Mammary microvascular endothelial cell (primary cell): ENCODE data around the gene RPS13.

GRCh38 chr11:14336762-14337764, 21.9 kb downstream of the RRAS2 start:
- RAMPAGE, long total RNA = start-site peak on the minus strand at chr11:14337081-14337326, 50 and 40 reads in 2 replicates

DNA sequence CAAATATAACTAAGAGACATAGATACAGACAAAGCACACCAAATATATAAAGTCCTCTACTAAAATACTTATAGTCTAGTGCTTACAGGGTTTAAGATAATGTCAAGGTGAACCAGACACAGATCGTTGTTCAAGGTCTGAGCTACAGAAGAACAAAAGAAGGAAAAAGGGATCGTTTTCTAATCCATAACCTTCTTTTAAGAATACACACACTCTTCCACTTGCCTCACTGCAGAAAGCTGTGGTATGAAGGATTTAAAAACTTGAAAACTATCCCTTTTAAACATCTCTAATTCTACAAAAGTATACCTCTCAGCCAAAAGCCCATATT, 13.6 kb downstream of the RRAS2 start:
- RAMPAGE, long total RNA = no peak

DNA sequence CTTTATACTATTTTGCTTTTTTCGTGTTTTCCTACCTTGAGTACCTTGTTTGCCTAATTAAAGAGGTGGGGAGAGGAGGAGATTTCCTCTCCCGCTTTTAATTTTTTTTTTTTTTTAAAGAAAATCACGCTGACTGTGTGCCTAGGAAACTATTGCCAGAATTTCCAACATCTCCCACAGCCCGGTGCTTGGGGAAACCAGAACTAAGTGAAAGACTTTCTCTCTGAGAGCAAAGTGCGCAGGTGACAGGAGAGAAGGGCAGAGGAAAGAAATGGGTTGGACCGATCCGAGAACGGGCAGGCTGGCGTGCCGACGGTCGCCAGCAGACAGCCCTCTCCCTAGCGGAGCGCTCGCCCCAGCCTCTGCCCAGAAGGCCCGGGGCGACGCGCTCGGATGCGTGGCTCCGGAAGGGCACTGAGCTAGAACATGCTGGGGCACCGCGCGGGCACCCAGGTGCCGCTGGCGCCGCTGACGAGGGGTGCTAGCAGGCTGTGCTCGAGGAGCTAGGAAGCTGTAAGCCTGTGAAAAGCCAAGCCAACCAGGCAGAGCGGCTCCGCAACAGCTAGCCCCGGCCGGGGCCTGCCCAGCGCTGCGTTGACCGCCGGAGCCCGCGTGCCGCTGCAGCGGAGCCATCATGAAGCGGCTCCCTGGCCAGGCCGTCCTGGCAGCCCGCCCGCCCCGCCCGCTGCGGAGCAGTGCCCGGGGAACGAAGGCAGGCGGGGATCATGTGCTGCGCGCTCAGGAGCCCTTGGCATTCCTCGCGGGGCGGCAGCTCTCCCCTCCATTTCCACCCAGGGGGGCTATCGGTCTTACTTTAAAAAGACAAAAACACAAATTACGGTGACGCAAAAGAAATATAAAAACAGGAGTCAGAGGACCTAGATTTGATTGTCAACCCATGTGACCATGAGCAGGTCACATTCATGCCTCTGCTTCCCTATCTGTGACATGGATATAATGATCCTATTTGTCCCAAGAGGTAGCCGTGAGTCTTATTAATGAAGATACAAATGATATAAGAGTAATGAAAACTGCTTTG, 22.1 kb upstream of the RRAS2 start:
- RAMPAGE, long total RNA = no peak

GRCh38 chr11:14540902-14541809, 21.0 kb upstream of the PSMA1 start:
- RAMPAGE, long total RNA = no peak

DNA sequence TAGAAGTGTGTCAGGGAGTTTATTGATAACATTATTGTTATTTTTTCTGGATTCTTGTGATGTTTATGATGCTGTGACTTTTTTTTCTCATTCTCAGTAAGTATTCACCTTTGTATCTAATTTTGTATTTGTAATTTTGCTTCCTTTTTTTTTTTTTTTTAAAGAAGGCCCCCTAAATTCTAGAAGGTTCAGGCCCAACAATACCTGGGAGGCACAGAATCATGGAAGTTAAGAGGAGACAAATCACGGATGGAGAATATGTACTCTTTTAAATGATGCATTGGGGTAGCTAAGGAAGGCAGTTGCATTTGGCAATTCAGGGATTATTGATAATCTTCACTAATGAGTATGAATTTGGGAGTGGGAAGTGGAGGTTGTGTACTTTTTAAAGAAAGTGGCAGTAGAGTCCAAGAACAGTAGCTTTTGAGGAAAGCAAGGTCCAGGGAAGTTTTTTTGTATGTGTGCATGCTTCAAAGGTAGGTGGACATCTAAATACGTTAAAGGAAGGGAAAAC, 46.9 kb downstream of the PDE3B start:
- RAMPAGE, long total RNA = no peak

- RAMPAGE, long total RNA = no peak
Observed at GRCh38 chr11:14723308-14724393, 80.0 kb downstream of the PDE3B start.

DNA sequence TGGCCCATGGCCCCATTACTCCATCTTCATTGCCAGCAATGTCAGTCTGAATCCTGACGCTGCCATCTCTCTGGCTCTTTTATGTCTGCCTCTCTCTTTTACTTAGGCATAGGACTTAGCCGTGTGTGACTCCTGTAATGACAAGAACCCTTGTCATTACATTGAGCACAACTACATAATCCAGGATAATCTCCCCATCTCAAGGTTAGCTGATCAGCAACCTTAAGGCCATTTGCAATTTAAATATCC, 78.7 kb downstream of the CYP2R1 start:
- RAMPAGE, long total RNA = no peak

DNA sequence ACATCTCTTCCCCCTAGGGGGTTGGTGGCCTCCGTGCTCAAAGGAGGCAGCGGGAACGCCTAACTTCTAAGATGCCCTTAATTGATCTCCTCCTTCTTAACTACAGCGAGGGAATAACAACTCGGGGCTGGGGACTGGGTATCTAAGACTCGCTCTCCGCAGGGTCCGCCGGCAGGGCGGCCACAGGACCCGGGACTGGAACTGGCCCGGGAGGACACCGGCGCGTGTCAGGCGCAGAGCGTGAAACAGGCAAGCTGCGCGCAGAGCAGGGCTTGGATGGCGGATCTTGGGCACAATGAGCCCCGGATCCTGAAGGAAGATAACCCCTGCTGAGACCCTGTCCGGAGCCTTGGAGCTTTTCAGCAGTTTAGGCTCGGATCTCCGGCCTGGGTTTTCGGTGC, 2.0 kb upstream of the CALCA start:
- RAMPAGE, long total RNA = no peak

DNA sequence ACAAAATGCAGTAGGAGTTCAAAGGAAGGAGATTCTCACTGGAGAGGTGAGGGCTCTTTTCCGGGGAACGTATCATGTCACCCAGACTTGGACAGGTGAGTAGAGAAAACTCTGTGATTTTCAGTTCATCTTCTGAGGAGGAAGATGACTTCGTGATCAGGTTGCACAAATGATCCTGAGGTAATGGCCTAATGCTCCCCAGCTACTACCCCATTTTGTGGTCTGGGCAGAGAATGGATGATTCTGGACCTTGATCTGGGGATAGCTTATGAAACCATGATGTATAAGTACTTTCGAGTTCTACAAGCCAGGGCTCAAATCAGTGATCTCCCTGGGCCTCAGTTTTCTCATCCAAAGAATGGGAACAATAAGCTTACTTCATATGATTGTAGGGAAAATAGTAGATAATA, 319.2 kb downstream of the INSC start:
- RAMPAGE, long total RNA = no peak

DNA sequence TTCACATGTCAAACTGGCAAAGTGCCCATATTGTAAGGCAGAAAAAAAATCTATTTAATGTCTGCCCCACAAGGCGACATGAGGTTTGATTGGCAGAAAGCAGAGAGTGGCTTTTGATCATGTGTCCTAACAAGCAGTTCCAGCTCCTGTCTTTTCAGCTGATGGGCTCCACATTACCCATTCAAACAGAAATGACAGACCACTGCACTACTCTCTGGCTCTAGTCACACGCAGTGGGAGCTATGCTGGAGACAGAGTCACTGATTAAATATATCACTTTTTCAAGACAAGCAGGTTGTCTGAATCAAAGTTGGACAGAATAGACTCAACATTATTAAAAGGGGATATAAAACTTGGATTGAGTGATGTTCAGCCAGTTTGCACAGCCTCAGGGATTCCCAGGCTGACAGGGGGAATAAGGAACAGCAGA, 58.9 kb downstream of the SOX6 start:
- RAMPAGE, long total RNA = no peak

DNA sequence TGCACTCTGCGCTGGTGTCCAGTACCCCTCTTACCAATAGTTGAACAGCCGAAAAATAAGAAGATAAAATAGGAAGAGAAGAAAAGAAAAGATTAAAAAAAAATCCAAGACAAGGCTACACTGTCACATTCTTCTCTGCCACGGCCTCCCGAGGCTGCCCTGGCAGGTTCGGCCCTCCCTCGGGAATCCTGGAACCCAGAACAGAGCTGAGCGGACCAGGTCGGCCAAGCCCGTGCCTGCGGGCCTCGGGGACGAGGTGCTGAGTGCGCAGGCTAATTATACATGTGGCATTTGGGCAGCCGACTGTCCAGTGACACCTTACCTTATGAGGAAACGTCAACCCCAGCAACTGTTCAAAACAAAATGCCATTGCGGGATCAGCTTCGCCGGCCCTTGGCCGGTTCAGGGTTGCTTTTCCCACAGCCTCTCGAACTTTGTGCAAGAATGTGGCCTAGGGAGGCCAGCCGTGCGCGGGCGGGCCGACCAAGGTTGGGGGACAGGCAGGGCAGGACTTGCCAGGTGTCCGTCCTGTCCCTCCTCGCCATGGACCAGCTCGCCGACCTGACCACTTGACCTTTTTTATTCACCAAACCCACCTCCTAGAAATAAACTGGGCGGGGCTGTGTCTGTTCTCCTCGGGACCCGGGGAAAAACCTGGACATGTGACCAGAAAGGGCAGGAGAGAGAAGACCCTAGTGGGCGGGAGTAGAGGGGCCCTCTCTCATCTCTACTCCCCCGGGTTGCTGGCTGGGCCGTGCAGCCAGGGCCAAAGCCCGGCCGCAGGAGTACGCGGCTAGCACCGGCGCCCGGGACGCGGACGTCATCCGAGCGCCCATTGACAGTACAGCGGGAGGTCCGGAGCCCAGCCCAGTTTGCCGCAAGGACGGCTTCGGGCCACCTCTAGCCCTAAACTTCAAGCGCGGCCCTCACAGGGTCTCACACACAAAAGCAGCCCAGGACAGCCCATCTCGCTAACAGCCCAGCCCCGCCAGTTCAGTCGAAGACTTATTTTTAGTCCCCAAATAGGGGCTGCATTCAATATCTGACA, 134.4 kb upstream of the C11orf58 start:
- RAMPAGE, long total RNA = no peak

GRCh38 chr11:16607230-16608234, 130.9 kb upstream of the C11orf58 start:
- RAMPAGE, long total RNA = no peak

- RAMPAGE, long total RNA = no peak
Observed at GRCh38 chr11:16739209-16739926, 921 bp downstream of the C11orf58 start.

- RAMPAGE, long total RNA = no peak
Observed at GRCh38 chr11:16863363-16863945, 125.0 kb downstream of the C11orf58 start.

- RAMPAGE, long total RNA = no peak
Observed at GRCh38 chr11:16968954-16969691, 45.1 kb downstream of the PLEKHA7 start.

DNA sequence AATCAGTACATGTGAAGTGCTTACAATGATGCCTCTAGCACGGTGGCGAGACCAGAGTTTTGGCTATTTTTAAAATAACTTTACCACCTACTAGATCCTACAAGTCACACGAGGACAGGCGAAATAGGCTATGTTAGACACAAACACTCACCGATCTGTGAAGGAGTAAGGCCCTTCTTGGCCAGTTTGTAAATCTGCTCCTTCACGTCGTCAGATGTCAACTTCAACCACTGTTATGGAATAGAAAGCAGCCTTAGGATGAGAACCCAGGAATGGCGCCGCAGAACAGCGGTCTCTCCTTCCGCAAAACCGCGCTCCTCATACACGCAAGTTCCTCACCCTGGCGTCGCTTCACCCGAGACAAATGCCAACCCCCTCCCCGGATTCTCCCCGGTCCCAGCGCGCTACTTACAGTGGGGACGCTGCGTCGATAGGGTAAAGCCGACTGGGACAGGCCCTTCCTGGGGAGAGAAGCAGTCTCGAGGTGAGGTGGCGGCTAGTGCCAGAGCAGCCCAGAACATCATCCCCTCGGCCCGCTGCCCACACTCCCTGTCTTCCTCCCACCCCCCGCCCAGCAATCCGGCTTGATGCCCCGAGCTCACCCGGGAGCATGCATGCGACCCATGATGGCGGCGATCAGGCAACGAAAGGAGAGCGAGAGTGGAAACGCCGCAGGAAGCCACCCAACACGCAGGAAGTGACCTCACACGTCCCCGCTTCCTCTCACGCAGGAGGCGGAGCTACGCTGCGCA, at the start of gene RPS13:
Gene RPS13, minus strand, starts transcription at position 651 of the 752 bp plus-strand sequence.
- RAMPAGE, long total RNA = start-site peak on the minus strand centred at position 651 of the sequence, 42 bp wide, 22,632 and 16,064 reads in 2 replicates

DNA sequence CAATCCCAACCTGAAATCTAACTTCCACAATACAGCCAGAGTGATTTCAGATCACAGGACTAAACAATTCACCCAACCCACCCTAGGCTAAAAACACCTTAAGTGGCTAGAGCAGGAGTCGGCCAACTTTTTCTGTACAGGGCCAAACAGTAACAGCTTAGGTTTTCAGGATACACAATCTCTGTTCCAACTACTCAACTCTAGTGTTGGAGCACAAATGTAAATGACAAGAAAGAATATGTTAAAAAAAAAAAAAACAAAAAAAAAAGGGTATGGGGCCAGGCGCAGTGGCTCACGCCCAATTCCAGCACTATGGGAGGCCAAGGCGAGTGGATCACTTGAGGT, 64.4 kb downstream of the PIK3C2A start:
- RAMPAGE, long total RNA = no peak

DNA sequence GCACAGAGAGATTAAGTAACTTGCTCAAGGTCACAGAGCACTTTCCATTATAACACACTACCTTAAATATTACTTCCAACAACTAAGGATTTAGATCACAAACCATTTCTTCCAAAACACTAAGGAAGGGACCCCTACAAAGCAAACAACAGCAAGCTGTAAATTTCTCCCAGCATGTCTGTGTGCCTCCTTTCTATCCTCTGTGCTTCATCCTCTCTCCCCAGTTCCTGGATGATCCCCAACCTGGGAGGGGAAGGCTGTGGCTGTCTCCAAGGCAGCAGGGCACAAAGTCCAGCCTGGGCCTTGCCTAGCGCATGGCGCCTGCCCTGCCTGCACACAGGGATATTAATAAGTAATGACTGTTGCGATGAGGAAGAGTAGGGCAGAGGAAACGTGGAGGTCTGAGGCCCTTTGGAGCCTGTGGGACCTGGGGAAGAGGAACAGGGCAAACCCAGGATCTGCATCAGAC, 2.0 kb downstream of the USH1C start:
- RAMPAGE, long total RNA = no peak

- RAMPAGE, long total RNA = no peak
Observed at GRCh38 chr11:17714094-17714872, 5.1 kb upstream of the MYOD1 start.

DNA sequence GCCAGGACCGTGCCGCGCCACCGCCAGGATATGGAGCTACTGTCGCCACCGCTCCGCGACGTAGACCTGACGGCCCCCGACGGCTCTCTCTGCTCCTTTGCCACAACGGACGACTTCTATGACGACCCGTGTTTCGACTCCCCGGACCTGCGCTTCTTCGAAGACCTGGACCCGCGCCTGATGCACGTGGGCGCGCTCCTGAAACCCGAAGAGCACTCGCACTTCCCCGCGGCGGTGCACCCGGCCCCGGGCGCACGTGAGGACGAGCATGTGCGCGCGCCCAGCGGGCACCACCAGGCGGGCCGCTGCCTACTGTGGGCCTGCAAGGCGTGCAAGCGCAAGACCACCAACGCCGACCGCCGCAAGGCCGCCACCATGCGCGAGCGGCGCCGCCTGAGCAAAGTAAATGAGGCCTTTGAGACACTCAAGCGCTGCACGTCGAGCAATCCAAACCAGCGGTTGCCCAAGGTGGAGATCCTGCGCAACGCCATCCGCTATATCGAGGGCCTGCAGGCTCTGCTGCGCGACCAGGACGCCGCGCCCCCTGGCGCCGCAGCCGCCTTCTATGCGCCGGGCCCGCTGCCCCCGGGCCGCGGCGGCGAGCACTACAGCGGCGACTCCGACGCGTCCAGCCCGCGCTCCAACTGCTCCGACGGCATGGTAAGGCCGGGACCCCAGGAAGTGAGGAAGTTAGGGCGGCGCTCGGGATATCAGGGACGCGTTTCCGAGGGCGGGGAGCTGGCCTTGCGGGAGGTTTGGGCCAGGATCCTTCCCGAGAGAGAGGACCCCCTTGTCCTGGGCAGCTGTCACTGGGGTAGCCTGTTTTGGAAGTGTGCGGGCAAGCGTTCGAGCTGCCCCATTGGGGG, 615 bp downstream of the MYOD1 start:
- RAMPAGE, long total RNA = no peak